Hair follicular keratinocyte (primary cell): ENCODE measurements around the genes SS18 and CDH2.

DNA sequence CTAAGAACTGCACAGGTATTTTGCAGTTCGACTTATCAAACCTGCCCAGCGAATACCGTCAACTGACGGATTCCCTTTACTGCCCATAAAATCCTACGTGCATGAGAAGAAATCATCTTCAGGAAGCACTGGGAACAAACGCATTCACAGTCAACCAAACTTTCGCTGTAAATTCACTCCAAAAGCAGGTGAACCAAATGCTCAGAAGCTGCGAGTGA is 3.3 kb downstream of the ZNF521 start:
- RAMPAGE, long total RNA: no peak

GRCh38 chr18:26089486-26090788 is at the start of gene SS18:
TSS of gene SS18 (minus strand) at chr18:26090613.
- RAMPAGE, long total RNA: start-site peak on the minus strand at chr18:26090593-26090653, 385 and 583 reads in 2 replicates

GRCh38 chr18:26575732-26575998 is 27.3 kb upstream of the KCTD1 start:
- RAMPAGE, long total RNA: no peak

GRCh38 chr18:26656727-26657751 is 108.7 kb upstream of the KCTD1 start:
- RAMPAGE, long total RNA: no peak

- RAMPAGE, long total RNA: no peak
Measured at GRCh38 chr18:26697816-26698210, 149.5 kb upstream of the KCTD1 start.

DNA sequence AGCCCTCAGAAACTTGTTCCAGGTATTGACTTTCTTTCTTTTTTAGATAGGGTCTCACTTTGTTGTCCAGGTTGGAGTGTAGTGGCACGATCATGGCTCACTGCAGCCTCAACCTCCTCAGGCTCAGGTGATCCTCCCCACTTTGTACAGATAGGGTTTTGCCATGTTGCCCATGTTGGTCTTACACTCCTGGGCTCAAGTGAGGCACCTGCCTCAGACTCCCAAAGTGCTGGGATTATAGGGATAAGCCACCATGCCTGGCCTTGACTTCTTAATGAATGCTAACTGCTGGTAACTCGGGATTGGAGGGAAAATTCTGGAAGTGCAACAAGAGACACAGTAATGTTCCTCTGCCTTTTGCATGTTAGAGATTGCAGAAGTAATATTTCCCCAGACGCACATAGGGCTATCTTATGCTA is 128.8 kb downstream of the AQP4 start:
- RAMPAGE, long total RNA: no peak

DNA sequence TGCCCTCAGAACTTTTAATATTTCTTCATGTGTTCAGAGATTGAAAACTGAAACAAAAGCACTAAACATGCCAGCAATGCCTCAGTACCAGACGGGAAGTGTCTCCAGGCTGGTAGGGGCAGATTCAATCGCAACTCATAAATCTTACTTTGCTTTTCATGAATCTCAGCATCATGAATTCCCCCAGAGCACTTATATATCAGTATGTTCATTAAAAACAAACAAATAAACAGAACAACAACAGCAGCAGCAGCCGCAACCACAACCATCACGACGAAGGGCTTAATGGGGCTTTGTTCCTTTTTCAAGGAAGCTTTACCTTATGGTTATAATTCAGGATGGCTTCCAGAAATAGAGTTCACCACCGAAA is 3.0 kb upstream of the AQP4 start:
- RAMPAGE, long total RNA: no peak

DNA sequence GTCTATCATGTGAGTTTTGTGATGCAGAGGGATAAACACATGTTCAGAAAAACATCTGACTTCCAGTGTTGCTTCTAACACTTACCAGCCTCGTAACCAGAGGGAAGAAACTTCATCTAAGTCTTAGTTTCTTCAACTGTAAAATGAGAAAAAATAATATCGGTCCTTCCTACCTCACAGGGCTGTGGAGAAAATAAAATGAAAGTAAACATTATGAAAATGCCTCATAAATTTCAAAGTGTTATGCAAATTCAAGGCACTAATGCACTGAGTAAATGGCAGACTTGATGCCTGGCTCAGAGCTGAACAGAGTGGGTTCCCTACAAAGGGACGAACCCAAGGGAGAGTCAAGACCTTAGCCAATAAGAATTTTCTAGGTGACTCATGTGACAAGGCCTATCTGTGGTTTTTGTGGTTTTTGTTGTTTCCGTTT is 113.1 kb upstream of the AQP4 start:
- RAMPAGE, long total RNA: no peak

DNA sequence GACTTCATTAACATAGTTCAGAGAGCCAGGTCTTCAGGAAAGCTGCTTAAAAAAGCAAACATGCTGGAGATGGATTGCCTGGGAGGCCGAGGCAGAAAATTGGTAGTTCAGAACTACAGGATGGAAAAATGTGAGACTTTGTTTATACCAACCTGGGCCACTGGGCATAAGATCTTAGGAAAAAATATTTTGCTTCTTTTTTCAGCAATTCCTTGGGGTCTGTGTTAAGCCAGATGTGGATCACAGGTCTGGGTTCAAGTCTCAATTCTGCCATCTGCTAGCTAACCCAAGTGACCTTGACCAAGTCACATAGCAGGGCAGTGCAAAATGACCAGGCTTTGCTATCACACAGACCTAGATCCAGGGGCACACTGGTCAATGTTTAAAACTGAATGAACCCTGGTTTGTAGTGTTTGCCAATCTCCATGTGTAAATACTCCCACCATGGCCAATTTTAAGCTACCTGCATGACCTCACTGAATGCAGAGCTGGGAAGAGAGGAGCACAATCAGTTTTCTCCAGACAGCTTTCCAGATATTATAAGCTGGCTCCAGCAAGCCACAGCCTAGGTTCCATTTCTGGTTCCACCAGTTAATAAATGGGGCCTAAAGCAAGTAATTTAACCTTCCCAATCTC is 143.0 kb downstream of the CHST9 start:
- RAMPAGE, long total RNA: no peak

- RAMPAGE, long total RNA: no peak
Measured at GRCh38 chr18:27921733-27922591, 255.0 kb downstream of the CDH2 start.

DNA sequence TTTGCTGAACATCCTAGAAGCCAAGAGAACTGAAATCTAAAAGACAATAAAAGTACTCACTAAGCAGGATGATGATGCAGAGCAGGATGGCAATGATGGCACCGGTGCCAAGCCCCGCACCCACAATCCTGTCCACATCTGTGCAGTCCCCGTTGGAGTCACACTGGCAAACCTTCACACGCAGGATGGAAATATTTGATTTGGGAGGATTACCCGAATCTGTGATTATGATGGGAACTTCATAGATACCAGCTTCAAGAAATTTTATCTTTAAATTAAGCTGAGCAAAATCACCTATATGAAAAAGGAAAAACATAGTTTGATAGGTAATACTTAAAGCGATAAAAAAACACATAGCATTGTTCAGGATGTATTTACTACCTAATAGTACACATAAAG is 192.0 kb downstream of the CDH2 start:
- RAMPAGE, long total RNA: no peak

GRCh38 chr18:28039043-28039504 is 137.9 kb downstream of the CDH2 start:
- RAMPAGE, long total RNA: no peak

- RAMPAGE, long total RNA: no peak
Measured at GRCh38 chr18:28063184-28063497, 113.8 kb downstream of the CDH2 start.

- RAMPAGE, long total RNA: no peak
Measured at GRCh38 chr18:28086866-28087105, 90.1 kb downstream of the CDH2 start.

DNA sequence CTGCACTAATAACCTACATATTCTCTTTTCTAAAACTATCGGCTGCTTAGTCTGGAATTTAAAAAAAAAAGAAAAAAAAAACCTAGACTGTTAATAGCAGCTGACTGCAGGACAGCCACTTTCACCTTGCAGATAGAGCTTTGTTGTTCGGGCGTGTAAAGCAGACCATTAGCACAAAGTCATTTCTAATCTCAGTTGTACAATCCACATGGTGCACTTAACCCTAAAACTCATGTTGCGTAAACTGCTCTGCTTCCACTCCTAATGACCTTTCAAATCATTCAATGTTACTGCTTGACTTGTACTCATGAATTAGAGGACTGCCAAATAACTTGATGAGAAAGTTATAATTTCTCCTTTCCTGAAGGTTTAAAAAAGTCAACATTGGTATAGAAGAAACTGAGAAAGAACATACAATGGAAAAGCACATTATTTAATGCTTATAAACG is 2.7 kb downstream of the CDH2 start:
- RAMPAGE, long total RNA: no peak

- RAMPAGE, long total RNA: no peak
Measured at GRCh38 chr18:28176540-28177496, at the start of gene CDH2. TSS of gene CDH2 (minus strand) at chr18:28177130.

DNA sequence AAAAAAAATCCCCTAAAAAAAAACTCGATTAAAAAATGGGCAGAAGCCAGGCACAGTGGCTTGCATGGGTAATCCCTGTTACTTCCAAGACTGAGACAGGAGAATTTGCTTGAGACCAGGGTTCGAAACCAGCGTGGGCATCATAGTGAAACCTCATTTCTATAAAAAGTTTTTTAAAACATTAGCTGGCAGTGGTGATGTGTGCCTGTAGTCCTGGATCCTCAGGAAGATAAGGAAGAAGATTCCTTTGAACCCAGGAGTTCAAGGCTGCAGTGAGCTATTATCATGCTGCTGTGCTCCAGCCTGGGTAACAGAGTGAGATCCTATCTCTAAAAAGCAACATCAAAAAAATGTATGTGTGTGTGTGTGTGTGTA is 1417.5 kb upstream of the CDH2 start:
- RAMPAGE, long total RNA: no peak

DNA sequence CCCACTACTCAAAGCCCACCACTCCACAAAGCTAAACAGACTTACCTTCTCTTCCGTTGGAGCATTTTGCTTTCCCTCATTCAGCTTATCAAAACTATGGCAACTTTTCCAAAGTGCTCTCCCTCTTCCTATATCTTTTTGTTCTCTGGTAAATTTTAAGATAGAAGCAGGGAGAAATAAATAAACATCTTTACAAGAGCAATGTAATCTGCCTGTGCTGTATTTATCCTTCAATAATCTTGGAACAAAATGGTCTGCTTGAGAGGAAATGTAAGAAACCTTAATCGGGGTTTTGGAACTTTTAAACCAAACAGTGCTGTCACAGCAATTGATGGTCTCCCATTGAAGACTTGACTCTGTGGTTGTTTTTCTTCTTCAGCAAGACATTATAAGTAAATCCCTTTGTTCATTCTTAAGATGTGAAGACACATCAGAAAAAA is 360.1 kb downstream of the DSC3 start:
- RAMPAGE, long total RNA: no peak

GRCh38 chr18:31041352-31042034 is 1.0 kb downstream of the DSC3 start:
- RAMPAGE, long total RNA: no peak

- RAMPAGE, long total RNA: no peak
Measured at GRCh38 chr18:31262106-31262470, 55.9 kb upstream of the DSG1 start.